Metastatic Liver Carcinoma in the Lung (tissue), 2 donors: ENCODE measurements around a stretch of chr5.

- PRO-cap, 2 experiments = no peak in any of the 2 experiments
Measured at GRCh38 chr5:100108899-100109188, 426.3 kb upstream of the FAM174A start.

- PRO-cap, 2 experiments = no peak in any of the 2 experiments
Measured at GRCh38 chr5:100899796-100900151, 3.3 kb downstream of the ST8SIA4 start.

- PRO-cap, 2 experiments = no peak in any of the 2 experiments
Measured at GRCh38 chr5:101942283-101942661, 353.8 kb downstream of the SLCO4C1 start.

DNA sequence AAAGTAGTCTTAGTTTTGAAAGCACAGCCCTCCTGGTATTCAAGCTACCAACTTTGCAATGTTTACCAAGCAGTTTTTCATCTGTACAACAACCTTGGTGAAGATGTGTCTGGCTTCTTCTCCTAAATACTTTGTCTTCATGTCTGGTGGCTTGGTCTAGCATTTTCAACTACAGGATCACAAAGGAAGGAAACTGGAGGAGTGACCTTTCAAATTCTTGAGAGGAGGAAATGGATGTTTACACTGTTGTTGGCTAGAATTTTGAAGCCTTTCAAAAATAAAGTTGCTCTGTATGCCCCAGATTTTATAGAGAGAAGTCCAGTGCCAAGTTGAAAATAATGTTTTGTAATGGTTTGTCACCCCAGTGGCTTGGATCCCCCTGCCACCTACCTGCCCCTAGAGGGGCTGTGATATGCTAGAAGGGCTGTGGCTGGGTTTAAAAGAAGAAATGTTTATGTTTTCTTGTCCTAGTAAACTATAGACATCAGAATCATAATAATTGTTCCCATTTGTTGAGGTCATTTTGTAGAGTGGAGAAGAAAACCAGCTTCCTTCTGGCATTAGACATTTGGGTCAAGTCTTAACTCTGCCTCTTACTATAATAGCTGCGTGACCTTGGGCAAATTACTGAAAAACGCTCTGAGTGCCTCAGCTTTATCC lies 16.5 kb downstream of the PAM start:
- PRO-cap, 2 experiments = no peak in any of the 2 experiments

DNA sequence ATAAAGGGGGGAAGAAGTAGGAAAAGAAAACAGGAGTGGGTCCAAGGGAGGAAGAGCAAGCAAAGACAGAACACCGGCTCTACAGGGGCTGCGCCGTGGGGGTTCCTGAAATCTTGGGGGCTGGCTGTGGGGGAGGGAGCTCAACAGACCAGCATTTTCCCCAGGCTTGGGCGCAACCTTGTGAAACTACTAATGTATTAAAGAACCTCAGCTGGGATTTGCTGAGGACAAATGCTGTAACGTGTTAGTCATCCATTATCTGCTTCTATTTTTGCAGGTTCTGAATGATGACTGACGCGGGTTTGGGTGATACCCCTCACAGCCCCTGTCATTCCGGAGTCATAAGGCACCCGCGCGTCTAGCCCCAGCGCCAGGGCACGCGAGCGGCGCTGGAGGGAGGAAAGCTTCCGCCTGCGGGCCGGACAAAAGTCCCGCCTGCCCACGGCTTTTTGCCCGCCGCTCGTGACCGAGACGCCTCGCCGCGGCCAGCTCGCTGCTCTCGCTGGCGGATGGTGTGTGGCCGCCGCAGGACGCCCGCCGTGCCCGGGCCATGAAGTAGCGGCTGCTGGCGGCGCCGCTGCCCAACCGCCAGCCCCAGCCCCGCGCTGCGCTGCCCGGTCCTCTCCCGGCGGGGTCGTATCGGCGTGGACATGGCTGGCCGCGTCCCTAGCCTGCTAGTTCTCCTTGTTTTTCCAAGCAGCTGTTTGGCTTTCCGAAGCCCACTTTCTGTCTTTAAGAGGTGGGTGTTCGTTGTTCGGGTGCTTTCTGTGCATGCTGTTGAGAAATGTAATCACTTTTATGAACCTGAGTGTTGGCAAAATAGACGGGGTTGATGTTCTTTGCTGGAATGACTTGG lies 110.7 kb downstream of the PAM start:
- PRO-cap, 2 experiments = peak in 1 of 2 experiments; most common plus-strand start position 373 of the sequence (in 1); most common minus-strand start position 107 of the sequence (in 1)

GRCh38 chr5:102948238-102948670 lies 171.7 kb downstream of the GIN1 start:
- PRO-cap, 2 experiments = no peak in any of the 2 experiments

- PRO-cap, 2 experiments = no peak in any of the 2 experiments
Measured at GRCh38 chr5:103009627-103009951, 110.3 kb downstream of the GIN1 start.

GRCh38 chr5:103017071-103017637 lies 102.8 kb downstream of the GIN1 start:
- PRO-cap, 2 experiments = no peak in any of the 2 experiments

DNA sequence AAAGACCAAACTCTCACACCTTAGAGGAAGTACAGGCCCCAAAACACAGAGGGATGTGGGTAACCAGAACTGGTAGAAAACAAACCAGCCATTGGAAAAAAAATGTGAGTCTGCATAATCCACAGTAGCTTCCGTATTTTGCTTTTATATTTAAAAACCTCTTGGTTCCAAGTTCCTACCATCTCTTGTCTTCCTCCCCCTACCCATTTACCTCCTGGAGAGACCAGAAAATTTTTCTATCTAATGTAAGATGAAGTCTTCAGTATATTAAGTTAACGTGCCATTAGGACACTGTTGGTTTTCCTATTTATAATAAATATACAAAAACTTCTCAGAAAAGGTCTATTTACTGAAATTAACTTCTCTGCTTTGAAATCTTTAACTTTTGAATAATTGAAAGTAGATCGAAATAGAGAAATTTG lies 8.3 kb downstream of the GIN1 start:
- PRO-cap, 2 experiments = no peak in any of the 2 experiments

GRCh38 chr5:103259154-103260089 lies 859 bp downstream of the MACIR start:
- PRO-cap, 2 experiments = peak in 1 of 2 experiments; most common plus-strand start chr5:103259370 (in 1); most common minus-strand start chr5:103259248 (in 1)

DNA sequence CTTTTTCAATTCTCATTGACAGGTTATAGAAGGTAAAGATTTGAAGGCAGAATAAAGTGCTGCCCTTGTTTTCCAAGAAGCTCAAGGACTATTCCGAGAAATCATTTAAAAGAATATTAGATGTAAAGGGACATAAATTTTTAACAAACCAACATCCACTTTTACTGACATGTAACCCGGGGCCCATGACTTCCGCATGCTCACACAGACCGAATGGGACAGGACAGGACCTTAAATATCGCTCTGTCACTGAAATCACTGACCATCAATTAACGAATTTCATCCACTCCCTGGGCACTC lies 611 bp downstream of the NUDT12 start:
- PRO-cap, 2 experiments = no peak in any of the 2 experiments

DNA sequence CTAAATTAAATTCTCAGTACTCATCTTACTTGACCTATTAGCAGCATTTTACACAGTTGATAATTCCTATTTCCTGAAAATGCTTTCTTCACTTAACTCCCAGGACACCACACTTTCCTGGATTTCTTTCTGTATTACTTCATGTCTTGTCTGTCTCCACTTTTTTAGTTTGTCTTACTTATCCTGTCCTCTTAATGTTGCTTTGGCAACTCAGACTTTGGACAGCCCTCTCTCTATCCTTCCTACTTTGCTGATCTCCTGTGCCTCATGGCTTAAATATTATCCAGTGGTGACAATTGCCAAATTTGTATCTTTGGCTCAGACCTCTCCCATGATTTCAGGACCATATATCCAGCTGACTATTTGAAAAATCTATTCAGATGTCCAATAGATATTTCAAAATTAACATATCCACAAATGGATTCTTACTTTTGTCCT lies 39.9 kb upstream of the NUDT12 start:
- PRO-cap, 2 experiments = no peak in any of the 2 experiments

DNA sequence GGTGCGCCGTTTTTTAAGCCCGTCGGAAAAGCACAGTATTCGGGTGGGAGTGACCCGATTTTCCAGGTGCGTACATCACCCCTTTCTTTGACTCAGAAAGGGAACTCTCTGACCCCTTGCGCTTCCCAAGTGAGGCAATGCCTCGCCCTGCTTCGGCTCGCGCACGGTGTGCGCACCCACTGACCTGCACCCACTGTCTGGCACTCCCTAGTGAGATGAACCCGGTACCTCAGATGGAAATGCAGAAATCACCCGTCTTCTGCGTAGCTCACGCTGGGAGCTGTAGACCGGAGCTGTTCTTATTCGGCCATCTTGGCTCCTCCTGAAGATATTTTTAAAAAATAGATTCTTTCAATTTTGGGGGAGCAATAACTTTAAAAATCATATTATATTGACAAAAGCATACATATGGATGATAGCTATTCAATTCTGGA lies 517.5 kb upstream of the NUDT12 start:
- PRO-cap, 2 experiments = no peak in any of the 2 experiments

- PRO-cap, 2 experiments = no peak in any of the 2 experiments
Measured at GRCh38 chr5:104452628-104453066, 890.1 kb upstream of the NUDT12 start.

DNA sequence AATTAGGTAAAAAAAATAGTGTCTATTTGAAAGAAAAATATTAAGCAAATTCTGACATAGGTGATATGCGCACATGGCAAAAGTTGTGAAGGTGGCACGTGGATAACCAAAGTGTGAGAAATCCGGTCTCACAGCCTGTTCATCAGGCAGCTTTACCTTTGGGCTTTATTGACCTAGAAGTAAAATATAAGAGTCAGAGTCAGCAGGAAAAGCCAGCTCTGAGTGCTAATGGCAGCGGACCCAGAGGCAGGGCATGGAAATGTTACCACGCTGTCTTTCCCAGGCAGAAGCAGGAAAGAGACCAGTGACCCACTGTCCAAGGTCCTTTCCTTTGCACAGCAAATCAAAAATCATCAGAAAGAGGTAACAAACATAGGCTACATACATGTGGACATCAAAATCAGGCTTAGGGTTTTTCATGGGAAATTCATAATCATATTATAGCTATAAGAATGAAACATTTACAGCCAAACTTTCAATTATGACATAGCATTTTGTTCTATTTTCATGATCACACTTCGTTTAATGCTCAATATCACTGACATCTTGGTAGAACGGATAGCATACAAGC lies 203.1 kb downstream of the EFNA5 start:
- PRO-cap, 2 experiments = no peak in any of the 2 experiments

GRCh38 chr5:107594389-107595117 lies 76.2 kb downstream of the EFNA5 start:
- PRO-cap, 2 experiments = no peak in any of the 2 experiments

- PRO-cap, 2 experiments = no peak in any of the 2 experiments
Measured at GRCh38 chr5:107651171-107652020, 19.3 kb downstream of the EFNA5 start.

- PRO-cap, 2 experiments = no peak in any of the 2 experiments
Measured at GRCh38 chr5:109318632-109319309, 91.0 kb downstream of the PJA2 start.

DNA sequence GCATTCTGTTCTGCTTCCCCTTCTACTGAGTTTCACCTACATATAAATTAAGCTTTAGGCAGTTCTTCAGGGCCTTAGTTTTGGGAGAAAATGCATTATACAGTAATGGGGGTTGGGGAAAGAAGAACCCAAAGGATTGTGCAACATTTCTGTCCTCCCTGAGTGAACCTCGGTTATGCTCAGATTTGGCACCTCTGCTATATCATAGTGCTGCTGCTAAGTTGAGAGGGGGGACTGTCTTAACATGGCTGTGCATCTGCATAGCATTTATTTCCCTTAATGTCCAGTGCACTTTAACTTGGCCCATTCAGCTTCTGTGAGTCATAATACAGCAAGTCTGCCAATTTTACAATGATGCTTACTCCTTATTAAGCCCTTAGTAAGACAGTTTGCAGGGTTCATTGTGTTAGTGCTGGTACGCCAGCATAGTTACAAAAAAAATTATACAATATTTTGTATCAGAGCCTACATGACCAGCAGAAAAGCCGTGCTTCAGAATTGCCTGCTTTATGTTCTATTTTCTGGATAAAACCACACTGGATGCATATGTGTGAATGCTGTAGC lies 80.0 kb downstream of the PJA2 start:
- PRO-cap, 2 experiments = no peak in any of the 2 experiments

DNA sequence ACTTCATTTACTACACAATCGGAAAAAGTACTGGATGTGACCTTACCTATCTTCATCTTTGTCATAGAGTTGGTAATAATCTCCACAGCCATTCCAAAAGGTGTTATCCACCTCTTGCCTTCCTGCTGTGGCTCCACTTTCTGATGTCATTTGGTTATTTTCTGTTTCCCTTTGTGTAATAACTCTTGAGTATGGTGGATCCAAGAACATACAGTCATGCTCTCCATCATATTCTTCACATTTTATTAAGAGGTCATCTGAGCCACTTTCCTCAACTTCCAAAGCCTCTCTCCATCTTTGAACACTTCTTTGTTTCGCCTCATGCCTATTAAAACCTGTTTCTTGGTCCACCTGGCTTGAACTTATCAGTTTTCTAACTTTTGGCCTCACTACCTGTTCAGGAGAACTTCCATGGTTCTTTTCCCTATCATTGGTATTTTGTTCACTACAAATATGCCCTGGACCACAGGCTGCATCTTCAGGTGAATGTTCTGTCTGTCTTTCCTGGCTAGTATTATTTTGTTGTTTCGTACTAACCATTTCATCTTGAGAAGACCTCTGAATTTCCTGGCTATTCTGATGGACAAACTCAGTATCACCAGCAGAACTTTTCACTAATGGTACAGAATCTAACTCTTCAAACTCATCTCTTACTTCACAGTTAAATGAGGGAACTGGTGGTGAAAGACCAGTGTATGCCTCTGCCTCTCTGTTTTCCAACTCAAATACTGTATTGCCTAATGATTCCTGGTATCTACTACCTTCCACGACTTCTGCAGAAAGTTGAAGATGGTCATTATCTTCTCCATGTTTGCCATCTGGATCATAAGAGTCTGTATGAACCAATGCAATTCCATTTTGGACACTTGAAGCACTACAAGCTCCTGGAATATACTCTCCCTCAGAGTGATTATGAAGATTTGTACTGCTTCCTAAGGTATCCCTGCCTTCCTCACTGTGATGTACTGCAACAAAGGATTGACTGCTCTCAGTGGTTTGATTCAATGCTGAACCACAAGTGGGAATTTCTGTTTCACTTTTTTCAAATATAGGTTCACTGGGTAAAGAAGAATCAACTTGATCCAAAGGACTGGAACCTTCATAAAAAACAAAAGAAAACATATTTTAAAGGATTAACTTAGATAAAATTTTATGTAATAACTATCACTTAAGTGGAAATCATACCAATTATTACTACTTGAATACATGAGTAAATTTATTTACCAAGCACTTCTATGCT lies 31.2 kb downstream of the PJA2 start:
- PRO-cap, 2 experiments = no peak in any of the 2 experiments